Islet of Langerhans (tissue), 1 donor: ENCODE measurements around a stretch of chr4.

DNA sequence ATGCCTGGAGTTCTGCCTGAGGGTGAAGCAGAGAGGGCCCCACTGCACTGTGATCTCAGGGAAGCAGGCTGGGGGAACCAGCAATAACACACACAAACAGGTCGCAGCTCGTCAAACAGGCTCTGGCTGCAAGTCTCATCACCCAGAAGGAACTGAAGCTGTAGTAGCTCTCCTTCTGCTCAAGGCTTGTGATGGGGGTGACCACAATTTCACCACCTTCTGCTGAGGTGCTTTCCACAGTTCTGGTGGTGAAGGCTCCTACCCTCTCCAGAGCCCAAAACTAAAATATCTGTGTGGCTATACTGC lies 687.4 kb upstream of the HS3ST1 start:
- RRBS, result no CpG with 5 or more reads among the region's 2 CpGs

DNA sequence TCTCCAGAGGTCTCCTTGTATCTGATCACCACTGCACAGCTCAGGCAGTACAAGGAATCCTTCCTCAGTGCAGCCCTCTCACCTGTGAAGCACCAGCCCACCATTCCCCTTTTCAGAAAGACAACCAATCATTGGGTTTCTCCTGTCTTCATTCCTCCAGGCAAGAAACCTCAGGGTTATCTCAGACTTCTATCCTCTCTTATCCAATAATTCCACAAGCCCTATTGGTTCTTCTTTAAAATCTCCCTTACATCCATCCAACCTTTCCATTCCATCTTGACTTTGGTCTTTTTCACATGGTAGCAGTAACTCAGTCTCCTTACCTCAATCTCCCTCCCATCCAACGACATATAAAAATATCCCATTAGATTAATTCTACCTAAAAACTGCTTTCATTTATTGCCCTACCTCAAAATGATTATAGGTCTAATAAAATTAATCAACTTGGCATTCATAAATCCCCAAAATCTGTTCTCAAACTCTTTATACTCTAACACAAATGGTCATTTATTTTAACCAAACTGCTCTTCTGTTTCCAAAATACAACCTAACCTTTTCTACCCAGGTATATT lies 109.6 kb downstream of the RAB28 start:
- RRBS, result no CpG with 5 or more reads among the region's 1 CpG

DNA sequence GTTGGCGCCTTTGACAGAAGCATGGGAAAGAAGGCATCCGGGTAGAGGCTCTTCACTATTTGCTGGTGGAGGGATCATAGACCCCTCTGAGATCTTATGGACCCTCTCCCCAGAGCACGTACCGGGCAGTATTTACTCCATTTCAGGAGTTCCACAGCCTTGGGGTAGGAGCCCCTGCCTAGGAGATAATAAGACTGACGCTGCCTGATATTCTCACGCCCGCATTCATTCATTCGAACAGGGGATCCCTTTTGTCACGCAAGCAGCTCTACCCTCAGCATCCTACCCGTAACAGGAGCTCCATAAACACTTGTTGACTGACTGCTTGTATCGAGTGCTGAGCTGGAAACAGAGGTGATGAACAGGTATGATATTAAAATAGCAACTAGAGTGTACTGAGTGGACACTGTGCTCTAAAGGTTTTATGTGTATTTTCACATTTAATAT lies 1.0 kb downstream of the RAB28 start:
- RRBS, result 22% methylated on average over 3 of the region's 11 CpGs

- RRBS, result no CpG with 5 or more reads among the region's 6 CpGs
Measured at GRCh38 chr4:13577156-13577892, 33.0 kb upstream of the NKX3-2 start.

- RRBS, result no CpG with 5 or more reads among the region's 3 CpGs
Measured at GRCh38 chr4:13856493-13856885, 229.0 kb upstream of the BOD1L1 start.

- RRBS, result no CpG with 5 or more reads among the region's 3 CpGs
Measured at GRCh38 chr4:14165532-14166127, 538.1 kb upstream of the BOD1L1 start.

- RRBS, result 21% methylated on average over 13 of the region's 39 CpGs
Measured at GRCh38 chr4:14862647-14863358, 139.5 kb upstream of the CPEB2 start.

DNA sequence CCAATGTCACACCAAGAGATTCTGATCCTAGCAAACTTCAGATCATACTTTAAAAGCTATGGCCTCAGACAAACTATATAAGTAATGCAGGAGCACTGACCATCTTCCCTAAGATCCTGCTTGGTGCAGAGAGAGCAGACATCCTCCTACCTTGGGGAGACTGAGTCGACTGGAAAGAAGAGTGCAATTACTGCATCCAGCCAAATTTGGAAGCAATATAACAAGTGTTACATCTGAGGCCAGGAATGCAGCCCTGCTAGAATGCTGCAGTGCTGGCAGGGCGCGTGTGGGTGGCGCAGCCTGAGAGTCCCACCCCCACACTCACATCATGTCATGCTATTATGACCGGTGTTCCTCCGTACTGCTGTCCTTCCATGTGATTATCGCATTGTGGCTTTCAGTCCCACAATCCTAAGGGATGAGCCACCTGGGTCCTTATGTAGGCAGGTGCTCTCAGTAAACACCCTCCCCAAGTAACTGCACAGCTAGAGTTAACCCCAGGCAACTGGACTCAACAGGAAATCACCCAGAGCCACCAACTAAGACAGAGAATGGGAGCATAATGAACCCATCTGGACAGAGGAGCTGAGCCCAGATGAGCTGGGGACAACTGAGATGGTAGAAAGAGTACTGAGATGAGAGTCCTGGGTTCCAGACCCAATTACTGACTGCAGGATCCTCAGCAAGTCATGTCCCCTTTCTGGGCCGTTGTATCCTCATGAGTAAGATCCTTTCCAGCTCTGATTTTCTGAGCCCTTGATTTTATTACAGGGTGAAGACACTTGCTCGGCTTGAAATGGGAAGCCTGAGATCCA lies 122.5 kb upstream of the CPEB2 start:
- RRBS, result no CpG with 5 or more reads among the region's 9 CpGs

DNA sequence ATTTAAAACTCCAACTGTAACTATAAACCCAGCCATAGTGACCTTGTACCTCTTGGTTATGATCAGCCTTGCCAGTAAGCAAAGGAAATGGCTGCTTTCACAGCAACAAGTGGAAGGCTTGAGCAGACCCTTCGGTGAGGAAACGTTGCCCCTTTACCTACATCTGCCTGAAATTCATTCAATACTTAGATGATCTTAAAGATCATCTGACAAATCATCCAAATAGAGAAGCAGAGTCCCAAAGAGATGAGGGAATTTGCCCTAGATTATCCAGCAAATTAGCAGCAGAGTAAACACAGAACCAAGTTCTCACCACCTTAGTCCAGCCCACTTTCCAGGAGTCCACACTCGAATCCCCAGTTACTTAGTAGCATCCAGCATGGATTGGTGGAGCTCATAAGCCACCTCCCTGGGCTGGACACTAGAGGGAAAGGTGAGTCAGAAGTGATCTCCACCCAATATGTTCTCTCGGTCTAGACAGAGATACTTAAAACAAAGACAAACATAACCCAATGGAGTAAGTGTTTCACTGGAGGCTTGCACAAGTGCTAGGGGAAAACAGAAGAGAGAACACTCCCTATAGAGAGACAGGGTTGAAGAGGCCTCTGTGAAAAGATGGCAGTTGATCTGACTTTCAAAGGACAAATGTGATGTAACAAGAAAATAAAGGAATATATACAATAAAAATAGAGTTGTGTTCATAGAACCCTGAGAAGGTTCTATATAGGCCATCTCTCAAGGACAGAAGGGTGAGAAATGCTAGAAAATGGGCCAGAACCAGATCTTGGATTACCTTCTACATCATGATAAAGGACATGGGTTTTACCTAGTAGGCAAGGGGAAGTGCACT lies 105.1 kb upstream of the CPEB2 start:
- RRBS, result no CpG with 5 or more reads among the region's 4 CpGs

DNA sequence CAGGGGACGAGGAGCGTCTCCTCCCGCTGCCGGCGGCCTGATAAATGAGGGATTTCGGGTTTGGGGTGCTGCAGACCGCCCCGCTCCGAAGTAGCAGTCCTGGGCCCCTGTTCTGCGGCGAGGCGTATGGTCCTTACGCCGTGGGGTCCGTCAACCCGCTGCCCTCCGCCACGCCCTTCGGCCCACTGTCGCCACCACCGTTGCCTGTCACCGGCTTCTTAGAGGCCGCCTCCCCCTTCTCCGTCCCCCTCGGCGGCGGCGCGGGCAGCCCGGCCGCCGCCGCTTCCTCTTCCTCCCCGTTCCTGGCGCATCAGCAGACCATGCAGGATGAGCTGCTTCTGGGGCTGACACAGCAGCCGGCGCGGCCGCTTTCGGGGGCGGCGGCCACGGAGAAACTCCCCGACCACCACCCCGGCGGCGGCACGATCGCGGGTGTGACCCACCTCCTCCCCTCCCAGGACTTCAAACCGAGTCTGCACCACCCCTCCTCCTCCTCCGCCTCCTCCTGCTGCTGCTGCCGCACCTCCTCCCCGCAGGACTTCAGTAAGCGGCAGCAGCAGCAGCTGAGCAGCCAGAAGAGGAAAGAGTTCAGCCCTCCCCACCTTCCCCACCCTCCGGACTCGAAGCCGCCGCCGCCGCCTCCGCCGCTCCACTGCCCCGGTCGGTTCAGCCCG lies 486 bp downstream of the CPEB2 start:
- RRBS, result 4% methylated on average over 36 of the region's 66 CpGs

- RRBS, result no CpG with 5 or more reads among the region's 2 CpGs
Measured at GRCh38 chr4:15028233-15028905, 26.1 kb downstream of the CPEB2 start.

DNA sequence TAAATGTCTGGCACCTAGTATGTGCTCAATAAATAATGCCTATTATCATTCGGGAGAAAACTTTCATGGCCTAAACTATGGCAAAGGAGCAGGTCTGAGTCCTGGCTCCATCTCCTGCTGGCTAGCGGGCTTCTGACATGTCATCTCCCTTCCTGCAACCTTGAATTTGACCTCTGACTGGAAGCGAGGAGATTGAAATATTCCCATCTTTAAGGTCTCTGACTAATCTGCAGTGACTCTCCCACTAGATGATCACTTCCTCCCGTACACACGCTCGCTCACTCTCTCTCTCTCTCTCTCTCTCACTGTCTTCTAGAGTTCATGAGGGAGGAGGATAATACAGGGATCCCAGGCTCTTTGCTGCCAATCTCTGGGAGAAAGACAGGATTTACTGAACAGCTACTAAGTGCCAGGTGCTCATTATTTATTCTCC lies 193.8 kb upstream of the C1QTNF7 start:
- RRBS, result no CpG with 5 or more reads among the region's 6 CpGs

- RRBS, result no CpG with 5 or more reads among the region's 6 CpGs
Measured at GRCh38 chr4:15339677-15340326, 88.0 kb upstream of the C1QTNF7 start.

DNA sequence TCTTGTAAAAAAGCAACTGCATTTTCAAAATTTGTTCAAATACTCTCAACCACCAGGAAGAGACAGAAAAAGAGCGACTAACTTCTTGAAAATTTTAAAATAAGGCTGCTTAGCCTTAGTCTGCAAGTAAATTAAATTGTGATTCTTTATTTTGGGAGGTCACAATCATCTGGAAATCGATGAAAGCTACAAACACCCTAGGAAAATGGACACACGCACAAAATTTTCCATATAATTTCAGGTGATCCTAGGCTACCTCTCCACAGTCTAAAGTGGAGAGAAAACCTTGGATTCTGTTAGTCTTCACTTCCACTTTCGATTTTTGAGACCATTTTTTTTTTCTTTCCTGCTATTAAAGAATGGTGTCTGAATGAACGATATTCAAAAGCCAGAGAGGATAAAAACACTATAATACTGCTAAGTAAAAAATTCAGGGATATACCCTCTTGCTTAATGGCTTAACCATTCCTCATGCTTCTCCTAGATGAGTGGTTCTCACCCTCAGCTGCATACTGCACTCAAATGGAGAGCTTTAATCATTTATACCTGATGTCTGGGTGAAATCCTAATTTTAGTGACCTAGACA lies 1.8 kb downstream of the FBXL5 start:
- RRBS, result no CpG with 5 or more reads among the region's 5 CpGs

DNA sequence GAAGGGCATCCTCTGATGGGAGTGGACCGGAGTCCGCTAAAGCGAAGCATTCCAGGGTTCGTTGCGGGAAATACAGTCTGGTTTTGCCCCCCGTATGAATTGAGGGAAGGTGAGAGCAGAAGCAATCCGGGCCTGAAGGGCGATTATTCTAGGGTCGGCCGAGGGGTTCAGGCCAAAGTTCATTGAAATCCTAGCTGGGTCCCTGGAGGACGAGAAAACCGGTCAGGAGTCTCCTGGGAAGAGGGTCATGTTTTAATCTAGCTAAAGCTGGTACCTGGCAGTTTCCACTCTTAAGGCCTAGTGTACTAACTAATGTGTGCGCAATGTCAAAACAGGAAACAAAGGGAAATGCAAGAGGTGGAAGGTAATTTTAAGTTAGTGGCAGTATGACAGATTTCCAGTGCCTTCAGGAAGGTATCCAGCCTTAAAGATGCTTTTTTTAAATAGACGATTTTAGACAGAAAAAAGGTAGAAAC lies 324 bp downstream of the FAM200B start:
- RRBS, result 4% methylated on average over 10 of the region's 14 CpGs

DNA sequence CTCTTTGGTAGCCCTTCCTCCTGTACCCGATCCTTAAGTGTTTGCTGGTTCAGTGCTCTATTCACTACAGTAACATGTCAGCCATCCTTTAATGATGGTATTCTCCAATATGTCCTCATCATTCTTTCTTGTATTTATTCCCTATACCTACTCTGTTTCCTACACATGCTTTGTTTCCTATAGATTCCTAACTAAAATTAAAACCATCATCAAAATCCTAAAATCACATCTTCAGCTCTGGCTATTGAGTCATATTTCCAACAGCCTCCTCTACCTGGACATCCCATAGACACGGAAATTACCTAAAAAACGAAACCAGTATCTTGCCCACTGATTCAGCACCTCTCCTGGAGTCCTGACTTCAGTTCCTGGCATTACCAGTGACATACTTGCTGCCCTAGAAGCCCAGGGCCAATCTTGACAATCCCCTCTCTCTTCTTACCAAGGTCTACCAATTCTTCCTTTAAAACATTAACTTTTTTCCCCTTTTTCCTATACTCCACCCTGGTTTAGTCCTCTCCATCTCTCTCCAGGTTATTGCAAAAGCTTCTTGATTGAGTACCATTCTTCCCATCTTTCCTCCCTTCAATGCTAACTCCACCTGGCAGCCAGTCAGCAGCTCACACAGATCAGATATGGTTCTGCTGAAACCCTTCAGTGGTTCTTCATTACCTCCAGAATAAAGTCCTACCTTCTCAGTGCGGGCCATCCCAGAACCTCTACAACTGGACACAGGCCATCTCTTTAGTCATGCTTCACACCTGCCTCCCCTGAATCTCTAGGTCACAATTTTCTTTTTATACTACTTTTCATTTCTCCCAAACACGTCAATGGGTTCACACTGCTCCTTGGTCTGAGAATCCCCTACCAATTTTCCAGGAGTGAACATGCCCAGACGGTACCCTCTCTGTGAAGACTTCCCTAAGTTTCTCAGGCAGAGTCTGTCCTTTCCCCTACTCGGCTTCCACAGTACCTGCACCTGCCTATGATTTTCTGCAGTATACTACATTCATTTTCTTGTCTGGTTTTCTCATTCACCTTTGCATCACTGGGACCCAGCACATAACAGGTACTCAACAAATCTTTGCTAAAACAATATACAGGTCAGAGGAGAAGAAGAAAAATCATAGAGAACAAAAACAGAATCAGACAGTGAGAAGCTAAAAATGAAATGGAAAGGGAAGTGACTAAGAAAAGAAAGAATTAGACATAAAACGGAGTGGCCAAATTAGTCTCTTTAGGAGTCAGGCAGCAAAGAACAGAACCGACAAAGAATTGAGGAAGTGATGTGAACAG lies 9.6 kb downstream of the TAPT1 start:
- RRBS, result no CpG with 5 or more reads among the region's 9 CpGs

DNA sequence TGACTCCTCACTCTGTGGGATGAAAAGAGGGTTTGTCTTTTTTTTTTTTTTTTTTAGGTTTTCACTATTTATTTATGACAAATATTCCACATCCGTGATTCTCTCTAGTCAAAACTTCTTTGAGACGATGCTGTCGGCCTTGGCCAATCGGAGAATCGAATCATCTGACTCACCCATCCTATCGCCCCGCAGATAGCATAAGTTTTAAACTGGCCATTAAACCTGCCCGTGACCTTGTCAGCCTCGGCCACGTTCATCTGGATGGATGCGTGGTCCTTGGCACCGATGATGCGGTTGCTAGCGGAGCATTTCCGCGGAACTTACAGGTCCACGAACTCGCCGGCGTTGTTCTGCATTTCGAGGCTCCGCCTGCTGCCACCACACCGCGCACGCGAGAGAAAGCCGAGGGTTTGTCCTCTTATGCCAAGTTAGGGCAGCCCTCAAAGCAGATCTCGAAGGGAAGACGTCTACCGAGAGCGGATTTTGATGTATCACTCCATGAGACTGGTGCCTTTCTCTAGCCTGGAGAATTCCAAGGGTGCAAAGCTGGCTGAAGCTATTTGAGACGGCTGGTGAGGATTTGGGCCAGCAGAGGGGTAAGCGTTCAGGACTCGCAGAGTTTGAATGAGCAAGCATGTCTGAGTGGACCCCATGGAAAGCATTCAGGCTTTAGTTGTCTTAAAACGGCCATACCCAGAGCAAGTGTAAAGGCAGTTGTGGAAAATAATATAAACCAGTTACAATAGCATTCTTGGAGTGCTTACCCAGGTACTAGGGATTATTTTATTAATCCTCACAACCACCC lies 30.1 kb upstream of the TAPT1 start:
- RRBS, result no CpG with 5 or more reads among the region's 35 CpGs

DNA sequence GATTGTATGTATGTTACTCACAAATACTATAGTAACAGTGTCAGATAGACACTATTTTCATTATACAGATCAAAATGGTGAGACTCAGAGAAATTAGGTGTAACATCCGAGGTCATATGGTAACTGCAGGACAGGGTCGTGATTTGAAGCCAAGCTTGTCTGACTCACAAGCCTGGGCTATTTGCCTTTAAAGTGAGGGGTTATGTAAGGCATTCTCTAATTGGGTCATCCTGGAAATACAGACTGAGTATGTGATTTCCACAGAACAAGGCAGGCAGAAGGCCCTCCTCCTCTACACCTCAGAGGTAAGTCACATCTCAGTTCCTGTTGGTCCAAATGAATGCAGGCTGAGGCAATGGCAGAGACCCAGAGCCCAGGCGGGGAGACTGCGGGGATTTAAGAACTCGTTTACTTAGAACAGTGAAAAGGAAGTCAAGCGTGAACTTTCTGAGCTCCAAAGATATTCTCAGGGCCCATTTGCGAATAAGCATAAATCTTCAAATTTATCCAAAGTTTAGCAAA lies 153.4 kb downstream of the LDB2 start:
- RRBS, result no CpG with 5 or more reads among the region's 7 CpGs

DNA sequence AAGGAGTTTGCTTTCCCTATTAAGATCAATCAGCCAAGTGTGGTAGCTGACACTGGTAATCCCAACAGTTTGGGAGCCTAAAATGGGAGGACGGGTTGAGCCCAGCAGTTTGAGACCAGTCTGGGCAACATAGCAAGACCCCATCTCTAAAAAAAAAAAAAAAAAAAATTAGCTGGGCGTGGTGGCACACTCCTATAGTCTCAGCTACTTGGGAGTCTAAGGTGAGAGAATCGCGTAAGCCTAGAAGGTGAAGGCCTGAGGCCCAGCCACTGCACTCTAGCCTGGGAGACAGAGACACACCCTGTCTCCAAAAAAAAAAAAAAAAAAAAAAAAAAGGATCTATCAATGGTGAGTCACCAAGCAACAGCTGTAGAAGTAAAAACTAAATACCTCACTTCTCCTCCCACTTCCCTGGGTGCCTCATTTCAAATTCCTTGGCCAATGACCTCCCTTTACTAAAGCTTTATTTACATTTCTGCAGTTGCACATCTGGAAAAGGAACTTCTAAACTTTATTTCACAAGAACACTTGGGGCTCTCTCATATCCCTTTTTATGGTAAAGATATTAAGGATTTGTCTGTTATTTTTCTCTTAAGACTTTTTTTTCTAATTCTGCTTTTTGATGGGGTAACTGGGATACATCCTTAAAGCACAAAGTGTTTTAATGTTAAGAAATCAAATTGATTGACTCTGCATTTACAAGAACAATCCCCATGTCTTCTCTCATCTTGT lies 54.3 kb downstream of the LDB2 start:
- RRBS, result no CpG with 5 or more reads among the region's 4 CpGs

DNA sequence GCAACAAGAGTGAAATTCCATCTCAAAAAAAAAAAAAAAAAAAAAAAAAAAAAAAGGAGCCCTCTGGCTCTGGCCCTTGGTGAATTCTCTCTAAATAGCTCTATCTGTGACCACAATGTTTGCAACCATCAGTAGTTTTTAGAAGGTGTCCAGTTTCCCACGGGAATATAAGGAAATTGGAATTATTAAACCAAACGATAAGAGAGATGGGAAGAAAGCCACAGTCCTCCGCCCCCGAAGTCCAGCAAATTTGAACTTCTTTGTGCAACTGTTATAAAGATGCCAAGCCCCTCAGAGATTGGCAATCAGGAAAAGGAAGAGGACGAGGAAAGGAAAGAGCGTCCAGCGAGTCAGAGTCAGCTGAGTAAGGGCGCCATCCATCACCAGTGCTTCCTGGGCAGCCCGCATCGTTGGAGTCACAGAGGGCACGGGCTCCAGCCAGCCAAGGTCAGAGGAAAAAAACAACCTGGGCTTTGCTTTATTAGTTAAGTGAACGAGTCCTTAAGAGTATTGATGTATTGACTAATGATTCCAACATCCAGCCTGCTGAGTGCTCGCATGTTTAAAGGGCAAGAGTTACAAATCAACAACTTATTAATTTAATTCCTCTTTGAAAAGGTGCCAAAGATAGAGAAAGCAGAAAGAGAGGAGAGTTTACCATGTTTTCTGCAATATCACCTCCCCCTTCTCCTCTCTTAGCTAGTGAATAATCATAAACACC lies 35.7 kb downstream of the LDB2 start:
- RRBS, result no CpG with 5 or more reads among the region's 13 CpGs